ENCODE data around the gene WWC2.

DNA sequence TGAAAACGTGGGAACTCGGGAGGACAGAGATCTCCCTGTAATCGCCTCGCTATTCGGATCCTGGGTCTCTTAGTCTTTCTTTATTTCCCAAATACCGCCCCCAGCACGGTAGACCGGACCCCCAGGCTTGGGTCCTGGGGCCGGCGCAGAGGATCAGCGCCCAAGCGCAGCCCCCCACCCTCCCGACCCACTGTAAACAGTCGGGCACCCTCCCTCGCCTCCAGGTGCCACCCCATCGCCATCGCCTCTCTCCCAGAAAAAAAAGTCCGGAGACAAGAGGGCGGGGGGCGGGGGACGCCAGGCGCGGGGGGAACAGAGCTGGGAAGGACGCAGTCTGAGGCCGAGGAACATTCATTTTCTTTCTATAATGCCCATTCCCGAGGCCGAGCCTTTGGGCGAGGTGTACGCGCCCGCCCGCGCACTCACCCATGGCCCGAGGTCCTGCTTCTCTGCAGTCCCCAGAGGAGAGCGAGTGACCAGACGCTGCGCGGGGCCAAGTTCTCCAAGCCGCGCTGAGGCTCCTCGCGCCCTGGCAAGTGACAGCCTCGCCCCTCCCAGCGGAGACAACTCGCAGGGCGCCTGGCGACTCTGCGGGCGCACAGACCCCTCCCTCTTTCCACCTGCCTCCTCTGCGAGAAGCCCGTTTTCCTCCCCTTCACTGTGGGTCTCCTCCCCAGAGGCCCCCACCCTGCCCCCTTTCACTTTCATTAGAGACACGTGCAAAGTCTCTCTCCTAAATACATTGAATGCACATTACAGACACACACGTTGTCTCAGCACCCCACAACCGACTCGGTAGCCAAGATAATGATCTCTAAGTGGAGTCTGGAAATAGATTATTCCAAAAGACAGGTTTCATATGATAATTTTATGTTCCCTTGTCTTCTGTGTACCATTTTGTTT lies 63.5 kb upstream of the WDR17 start:
- PRO-cap, result no peak

DNA sequence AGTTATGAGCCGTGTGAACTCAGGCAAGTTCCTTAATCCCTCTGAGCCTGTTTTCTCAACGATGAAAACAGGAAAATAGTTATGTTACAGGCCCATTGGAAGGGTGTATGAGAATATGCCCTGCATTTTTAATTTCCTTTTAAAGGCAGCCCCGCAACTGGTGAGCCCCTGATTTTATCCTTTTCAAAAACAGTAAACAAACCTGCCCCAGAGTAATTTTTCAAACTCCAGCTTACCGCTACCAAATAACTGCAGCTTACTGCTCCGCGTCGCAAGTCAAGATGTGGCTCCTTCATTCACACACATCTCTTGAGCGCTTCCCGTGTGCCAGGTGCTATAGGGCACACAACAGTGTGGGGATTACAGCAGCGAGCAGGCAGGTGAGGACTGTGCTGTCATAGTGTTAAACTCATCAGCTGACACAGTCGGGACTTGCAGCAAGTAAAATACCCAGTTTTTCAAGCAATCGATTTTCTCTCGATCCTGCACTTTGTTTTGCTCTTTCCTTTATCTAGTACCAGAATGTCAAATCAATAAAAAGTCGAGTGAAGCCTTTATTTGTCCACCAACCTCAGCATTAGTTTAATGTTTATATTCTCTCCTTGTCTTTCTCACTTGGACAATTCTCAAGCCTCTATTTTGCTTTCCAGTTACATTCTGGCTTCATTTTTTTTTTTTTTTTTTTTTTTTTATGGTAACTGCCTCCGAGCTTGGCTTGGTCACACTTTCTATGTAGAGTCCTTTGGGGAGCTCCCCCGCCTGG lies 8.2 kb upstream of the ASB5 start:
- PRO-cap, result no peak

- PRO-cap, result no peak
Measured at GRCh38 chr4:176328620-176329149, 8.9 kb downstream of the SPCS3 start.

DNA sequence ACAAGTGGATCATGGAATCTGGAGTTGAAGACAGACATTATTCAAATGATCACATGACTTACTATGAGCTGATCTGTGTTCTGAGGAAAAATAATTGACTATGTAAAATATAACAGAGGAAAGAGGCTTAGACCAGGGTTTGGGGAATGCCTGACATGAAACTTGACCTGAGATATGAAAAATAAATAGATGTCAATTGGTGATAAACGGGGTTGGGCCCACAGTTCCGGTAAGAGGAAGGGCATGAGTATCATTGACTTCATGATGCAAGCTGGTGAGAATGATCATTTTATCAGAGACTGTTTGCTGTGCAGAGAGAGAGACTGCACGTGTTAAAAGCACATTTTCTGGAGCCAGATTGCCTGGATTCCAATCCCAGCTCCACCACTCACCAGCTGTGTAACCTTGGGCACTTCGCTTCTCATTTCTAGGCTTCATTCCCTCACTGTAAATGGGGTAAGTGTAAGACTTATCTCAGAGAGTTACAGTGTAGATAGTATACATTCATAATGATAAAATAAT lies 179.1 kb downstream of the SPCS3 start:
- PRO-cap, result no peak

DNA sequence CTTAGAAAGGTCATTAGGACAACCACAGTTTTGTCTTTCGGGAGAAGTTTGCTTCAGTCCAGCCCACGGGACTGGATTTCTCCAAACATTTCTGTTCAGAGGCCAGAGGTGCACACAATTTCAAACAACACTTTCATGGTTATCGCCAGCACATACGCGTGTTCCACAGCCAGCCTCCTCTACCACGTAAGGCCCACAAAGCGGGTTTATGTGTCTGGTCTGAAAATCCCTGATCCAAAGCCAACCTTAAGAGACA lies 65.9 kb downstream of the VEGFC start:
- PRO-cap, result no peak

DNA sequence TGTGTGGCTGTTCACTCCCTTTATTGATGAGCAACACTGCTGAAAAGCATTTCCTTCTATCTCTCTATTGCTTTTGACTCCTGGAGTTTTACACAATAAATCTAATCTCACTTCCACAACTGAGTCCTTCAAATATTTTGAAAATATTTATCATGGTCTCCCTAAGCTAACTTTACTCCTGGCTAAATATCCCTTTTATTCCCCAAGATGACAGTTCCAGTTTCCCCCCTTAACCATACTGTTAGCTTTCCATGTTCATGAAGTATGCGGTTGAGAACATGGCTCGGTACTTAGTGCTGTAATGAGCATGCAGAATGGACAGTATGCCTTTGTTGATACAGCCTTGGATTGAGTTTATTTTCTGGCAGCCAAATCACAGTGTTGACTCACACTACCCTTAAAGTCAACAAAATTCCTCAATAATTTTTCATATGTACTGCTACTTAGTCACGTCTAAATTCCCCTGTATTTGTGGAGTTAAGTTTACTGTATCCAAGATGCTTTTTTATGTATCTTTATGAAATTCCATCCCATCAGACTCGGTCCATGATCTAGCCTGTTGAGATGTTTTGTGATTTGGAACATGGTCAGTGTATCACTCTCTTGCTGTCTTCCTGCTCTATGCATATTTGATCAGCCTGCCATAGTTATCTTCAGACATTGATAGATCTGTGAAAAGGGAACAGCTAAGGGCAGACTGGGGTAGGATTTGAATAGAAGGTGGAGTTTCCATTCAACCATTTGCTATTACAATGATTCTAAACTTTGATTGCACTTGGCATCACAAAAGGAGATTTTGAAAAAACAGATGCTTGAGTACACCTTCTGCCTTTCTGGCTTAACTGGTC lies 1.5 kb upstream of the VEGFC start:
- PRO-cap, result no peak

DNA sequence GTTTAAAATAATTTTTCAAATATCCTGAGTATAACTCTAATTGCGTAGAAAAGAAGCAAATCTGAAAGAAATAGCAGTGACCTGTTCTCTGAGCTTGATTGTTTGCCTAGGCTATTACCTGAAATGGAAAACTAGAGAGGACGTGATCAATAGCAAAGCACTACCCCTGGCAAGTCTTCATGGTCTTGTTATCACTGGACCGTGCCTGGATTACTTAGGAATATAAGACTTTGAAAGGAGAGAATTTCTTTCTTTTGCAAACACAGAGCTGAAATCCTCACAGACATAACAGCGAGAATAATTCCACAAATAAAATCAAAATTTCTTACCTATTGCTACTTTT lies 880.6 kb upstream of the AGA start:
- PRO-cap, result no peak

- PRO-cap, result no peak
Measured at GRCh38 chr4:180059289-180059513, 2184.0 kb upstream of the TENM3 start.

DNA sequence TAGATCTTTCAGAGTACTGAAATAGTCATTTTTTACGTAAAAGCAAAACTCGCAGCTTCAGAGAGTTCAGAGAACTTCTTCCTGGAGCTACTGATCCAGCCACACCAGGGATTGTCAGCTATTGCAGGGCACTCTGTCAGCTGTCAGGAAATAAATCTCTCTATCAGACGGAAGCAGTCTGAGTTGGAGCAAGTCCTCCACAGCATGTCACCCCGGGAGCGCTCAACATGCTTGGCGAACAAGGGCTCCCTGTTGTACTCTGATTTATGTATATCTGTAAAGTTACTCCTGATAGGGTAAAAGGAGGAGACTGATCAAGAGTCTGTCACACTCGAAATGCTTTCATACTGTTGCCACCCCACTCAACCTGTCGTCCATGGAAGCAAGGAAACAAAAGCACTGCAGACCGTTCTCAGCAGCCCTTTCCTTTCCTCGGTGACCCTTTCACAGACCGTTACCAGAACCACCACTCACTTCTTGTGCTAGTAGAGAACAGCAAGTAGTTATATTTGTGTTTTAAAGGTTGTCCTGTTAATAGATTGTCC lies 2109.1 kb upstream of the TENM3 start:
- PRO-cap, result no peak

GRCh38 chr4:180861611-180862108 lies 1381.5 kb upstream of the TENM3 start:
- PRO-cap, result no peak

DNA sequence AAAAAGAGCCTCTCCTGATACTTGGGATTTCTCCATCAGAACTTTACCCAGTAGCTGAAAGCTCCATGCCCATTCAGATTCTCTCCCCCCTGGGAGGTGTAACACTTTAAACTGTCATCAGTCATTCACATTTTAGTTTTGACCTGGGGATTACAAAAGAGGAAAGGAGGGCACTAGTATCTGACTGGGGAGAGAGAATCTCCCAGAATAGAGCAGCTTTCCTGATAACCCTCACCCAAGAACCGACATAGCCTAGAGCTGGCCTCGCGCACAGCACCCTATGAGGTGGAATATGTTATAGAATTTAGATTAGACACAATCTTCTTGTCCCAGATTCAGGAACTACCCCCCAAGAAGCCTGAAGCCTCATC lies 950.2 kb upstream of the TENM3 start:
- PRO-cap, result no peak

GRCh38 chr4:181420659-181420939 lies 822.6 kb upstream of the TENM3 start:
- PRO-cap, result no peak

- PRO-cap, result no peak
Measured at GRCh38 chr4:182212089-182212630, 31.0 kb upstream of the TENM3 start.

GRCh38 chr4:182809157-182809591 lies 108.0 kb downstream of the DCTD start:
- PRO-cap, result no peak

DNA sequence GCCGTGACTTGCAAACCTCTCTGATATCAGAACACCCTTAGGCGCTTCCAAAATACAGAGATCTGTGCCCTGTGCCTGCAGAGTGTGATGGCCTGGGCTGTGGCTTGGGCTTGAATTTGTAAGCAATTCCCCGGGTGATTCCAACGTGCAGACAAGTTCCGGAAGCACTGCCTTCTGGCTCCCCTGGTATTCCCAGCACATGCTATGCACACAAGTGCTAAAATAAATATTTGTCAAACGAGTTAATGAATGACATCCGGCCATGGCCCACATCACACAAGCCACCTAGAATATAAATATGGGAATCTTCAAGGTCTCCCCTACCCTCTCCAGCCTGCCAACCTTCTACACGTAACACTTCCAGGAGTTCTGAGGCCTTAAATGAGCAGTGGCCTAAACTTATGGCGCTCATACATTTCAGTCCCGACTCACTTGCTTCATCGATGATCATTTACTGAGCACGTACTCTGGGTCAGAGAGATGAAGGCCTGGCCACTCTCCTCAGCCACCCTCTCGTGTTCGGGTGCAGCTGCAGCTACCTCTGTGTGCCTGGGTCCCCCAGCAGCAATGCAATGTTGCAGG lies 21.3 kb downstream of the DCTD start:
- PRO-cap, result no peak

- PRO-cap, result bidirectional peak, plus-strand start at chr4:183099151, minus-strand start at chr4:183099039
Measured at GRCh38 chr4:183098725-183099803, at the start of gene WWC2. TSS of gene WWC2 (plus strand) at chr4:183099257.

- PRO-cap, result unidirectional peak, minus-strand start at chr4:183100061
Measured at GRCh38 chr4:183099804-183100541, 916 bp downstream of the WWC2 start.

DNA sequence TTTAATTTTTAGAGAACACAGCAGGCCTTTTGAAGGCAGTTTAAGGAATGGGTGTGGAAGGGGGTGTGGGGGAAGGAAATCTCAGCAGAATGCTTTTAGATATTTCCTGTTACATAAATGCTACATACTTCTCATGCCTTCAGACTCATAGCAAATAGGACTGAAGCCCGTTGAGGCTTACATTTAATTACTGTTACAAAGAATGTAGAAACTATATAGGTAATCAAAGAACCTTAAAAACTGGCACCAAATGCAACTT lies 66.4 kb downstream of the WWC2 start:
- PRO-cap, result no peak

DNA sequence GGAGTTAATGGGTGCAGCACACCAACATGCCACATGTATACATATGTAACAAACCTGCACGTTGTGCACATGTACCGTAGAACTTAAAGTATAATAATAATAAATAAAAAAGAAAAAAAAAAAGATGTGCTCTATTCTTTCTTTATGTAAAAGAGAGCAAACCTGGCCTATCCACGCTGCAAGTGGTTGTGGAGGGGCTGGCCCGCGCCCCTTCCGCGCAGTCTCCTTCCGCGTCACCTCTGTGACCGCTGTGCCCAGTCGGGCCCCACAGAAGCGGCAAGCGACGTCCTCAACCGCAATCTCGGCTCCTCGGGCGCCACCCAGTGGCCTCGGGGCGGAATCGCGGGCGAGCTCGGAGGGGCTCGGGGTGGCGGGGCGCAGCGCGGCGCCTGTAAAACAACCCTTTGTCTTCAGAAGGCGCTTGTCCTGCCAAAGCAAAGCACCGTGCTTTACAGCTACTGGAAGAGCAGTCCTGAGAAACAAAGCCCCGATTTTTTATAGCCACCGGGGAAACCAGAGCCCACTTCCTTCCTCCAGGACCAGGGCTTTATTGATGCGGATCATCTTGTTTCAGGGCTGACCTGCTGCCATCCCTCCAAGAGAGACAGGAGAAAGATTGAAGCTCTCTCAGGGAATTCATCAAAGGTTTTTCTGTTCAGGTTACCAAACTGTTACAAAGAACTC lies 37.4 kb upstream of the CDKN2AIP start:
- PRO-cap, result no peak

- PRO-cap, result no peak
Measured at GRCh38 chr4:183409950-183410412, 34.5 kb upstream of the CDKN2AIP start.

Data from anterior vena cava (tissue), 1 donor.